Bronchial lymph node (tissue), 1 donor: Measurements from ENCODE around the genes C5AR1 and CRX.

- PRO-cap = bidirectional peak, plus-strand start at chr19:46739479, minus-strand start at chr19:46739319
These were observed 6.5 kb upstream of the FKRP start for GRCh38 chr19:46739063-46739964.

DNA sequence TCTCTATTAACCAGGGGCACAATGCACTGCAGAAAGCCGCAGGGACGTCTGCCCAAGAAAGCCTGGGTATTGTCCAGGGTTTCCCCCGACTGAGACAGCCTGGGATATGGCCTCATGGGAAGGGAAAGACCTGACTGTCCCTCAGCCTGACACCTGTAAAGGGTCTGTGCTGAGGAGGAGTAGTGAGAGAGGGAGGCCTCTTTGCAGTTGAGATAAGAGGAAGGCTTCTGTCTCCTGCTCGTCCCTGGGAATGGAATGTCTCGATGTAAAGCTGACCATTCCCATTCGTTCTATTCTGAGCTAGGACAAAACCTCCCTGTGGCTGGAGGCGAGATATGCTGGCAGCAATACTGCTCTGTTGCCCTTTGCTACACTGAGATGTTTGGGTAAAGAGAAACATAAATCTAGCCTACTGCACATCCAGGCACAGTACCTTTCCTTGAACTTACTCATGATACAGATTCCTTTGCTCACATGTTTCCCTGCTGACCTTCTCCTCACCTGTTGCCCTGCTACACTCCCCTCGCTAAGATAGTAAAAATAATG is 19.7 kb downstream of the SLC1A5 start:
- PRO-cap = no peak

DNA sequence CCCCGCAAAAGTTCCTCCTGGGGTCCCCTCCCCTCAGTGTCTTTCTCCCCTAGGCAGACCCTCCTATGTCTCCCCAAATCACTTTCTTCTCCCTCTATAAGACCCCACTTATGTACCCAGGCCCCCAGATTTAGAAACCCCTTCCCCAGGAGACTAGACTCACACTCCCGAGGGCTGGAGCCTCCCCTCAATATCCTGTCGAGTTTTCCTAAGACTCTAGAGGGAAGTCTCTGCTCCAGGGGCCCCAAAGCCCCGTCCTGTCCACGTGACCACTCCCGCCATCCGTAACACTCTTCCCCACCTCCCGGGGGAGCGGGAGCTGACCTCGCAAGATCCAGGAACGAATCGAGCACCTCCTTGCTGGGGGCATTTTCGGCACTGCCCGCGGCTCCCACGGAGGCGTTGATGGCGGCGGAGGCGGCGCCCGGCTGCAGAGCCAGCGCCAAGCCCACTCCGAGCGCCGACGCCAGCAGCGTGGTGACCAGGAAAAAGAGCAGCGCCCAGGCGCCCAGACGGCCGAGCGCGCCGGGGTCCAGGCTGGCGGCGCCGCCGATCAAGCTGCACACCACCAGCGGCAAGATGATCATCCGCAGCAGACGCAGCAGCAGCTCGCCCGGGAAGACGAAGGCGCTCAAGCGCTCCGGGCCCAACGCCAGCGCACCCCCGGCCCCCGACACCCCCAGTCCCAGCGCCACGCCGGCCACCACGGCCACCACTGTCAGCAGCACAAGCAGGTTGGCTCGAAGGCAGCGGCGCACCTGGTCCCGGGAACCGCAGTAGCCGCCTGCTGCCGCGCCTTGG is 1.1 kb downstream of the SLC1A5 start:
- PRO-cap = bidirectional peak, plus-strand start at position 322 of the sequence, minus-strand start at position 197 of the sequence

GRCh38 chr19:46943687-46943964 is 76.0 kb upstream of the NPAS1 start:
- PRO-cap = no peak

DNA sequence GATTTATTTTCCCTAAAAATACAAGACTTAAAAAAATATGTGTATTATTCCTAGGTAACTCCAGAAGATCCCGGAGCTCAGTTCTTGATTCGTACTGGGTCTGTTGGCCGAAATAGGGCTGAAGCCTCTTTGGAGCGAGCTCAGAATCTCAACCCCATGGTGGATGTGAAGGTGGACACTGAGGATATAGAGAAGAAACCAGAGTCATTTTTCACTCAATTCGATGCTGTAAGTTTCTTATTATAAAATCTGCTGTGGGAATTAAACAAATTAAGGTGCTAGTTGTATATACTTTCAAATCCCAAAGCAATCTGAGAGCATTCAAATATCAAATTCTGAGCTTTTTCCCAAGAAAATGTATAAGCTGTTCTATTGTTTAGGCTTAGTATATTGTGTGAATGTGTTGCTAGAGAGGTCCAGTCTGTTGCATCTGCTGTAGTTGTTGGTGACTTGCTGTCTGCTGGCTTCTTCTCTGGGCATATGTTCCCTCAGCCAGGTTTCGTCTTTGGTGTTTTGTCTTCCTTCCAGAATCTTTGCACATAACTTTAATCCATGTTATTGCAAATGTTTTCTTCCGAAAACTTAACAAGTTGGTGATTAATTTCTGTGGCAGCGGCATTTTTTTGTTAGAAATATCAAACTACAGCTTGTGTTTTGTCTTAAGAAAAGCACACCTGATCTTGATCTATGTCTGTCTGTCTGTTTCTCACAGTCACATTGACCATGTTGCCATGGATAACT is 19.7 kb downstream of the SAE1 start:
- PRO-cap = no peak

DNA sequence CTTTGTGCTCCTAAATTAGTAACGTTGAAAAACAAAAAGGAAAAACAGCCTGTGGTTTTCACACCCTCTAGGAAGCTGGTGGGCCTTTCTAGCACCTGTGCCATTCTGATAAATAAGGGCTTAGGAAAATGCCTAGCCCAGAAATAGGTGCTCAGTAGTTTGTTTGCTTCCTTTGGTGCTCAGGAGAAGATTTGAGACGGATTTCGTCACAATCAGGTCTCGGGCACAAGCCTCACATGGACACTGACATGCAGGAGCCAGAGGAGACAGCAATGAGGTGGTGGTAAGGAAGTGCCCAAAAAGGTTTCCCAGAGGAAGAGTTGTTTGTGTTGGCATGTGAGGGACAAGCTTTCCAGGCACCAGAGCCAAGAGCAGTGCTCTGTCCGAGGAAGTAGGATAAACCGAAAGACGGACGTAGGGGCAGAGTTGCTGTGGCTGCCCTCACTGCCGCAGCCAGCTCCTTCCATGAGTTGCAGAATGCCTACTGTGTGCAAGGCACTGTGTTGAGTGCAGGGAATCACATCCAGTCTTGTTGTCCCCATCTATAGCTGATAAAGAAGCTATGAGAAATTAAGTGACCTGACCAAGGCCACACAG is 27.7 kb downstream of the SAE1 start:
- PRO-cap = bidirectional peak, plus-strand start at position 108 of the sequence, minus-strand start outside the sequence; unidirectional peak, plus-strand start at position 423 of the sequence

DNA sequence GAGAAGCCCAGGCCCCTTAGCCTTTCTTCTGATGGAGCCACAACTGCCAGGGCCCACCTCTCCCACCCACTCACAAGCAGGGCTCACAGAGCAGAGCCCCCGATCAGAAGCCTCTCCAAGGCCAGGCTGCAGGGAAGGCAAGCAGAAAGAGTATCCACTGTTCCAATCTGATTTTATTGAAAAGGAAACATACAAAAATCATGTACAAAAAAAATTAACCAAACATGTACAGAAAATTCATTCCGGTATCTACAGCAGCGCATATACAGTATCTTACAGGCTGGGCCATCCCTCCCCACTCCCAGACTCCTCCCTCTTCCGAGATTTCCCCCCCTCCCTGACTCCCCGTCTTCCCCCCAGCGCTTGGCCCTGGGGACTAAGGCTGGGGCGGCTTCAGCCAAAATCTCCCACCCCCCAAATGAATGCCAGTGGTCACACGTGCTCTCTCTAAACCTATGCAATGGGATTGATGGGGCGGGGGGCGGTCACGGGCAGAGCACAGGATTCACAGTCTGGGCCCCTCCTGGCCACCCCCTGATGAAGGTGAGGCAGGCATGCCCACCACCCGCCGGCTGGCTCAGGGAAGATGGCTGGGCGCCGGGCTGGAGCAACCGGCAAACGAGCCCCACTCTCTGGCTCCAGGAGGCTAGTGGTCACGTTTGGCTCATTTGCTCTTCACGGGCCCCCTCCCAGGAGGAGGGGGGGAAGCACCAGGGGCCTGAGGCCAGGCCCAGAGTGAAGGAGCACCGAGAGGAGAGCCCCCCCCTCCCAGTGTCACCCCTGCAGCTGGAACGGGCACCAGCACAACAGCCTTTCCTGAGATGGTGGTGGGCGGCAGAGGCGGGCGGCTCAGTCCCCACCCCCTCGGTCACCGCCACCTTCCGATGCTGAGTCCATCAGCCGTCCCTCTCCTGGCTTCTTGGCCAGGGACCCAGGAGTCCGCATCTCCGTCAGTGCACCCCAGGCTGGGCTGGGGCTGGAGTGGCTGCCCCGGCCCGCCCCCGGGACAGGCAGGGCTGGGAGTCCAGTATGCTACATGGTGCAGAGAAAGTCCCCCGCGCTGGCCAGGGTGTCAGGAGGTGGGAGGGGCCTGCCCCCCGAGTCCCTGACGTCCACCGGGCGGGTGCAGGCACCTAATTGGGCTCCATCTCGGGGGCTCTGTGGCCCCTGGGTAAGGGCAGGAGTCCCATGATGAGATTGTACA is 9.9 kb downstream of the BBC3 start:
- PRO-cap = no peak

- PRO-cap = no peak
These were observed 2.6 kb upstream of the INAFM1 start for GRCh38 chr19:47271990-47272635.

- PRO-cap = no peak
These were observed 2.1 kb upstream of the INAFM1 start for GRCh38 chr19:47272636-47272923.

DNA sequence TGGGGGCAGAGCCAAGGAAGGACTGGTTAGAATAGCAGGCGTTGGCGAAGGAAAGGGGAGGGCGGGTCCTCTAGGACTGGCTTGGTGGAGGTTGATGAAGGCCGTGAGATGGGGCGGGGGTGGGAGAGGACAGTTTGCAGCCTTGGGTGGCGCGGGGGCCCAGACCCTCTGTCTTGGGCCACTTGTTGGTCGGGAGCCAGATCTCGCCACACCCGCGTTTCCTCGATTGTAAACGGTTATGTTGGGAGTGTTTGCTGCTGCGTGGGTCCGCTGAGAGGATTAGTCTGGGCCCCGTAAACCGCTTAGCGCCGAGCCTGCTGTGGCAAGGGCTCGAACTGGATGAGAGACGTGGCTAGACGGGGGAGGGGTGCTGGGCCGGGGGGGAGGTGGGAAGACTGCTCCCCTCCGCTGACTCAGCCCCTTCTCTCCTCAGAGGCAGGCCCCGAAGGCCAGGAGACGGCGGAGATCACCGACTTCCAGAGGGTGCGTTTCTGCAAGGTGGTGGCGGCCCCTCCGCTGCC is 1.7 kb upstream of the INAFM1 start:
- PRO-cap = no peak

DNA sequence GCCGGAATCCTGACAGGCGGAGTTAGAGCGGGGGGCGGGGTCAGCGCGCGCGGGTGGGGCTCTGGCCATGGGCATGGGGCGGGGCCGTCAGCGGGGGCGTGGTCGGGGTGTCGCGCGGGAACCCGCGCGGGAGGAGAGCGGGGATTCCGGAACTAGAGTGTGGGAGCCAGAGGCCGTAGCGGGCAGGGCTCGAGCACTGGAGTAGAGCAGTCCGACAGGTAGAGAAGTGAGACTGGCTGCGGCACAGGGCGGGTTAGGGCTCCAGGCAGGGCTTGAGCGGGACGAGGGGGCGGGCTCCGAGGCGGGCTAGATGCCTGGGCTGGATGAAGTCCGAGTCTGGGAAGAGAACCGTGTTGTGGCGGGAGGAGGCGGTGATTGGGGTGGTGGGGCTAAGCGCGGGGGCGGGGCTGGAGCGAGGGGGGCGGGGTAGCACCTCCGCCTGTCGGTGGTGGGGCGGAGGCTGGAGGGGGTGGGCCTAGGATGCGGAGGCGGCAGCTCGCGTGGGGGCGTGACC is 347 bp upstream of the INAFM1 start:
- PRO-cap = bidirectional peak, plus-strand start at position 155 of the sequence, minus-strand start outside the sequence; bidirectional peak, plus-strand start at position 280 of the sequence, minus-strand start at position 228 of the sequence; bidirectional peak, plus-strand start outside the sequence, minus-strand start at position 350 of the sequence

GRCh38 chr19:47296303-47296578 is 13.4 kb upstream of the C5AR1 start:
- PRO-cap = no peak

GRCh38 chr19:47309542-47310490 is at the start of gene C5AR1:
C5AR1 (plus strand) TSS chr19:47309861.
- PRO-cap = bidirectional peak, plus-strand start at chr19:47309860, minus-strand start at chr19:47309689

GRCh38 chr19:47313925-47314452 is 4.3 kb downstream of the C5AR1 start:
- PRO-cap = unidirectional peak, minus-strand start at chr19:47314021

DNA sequence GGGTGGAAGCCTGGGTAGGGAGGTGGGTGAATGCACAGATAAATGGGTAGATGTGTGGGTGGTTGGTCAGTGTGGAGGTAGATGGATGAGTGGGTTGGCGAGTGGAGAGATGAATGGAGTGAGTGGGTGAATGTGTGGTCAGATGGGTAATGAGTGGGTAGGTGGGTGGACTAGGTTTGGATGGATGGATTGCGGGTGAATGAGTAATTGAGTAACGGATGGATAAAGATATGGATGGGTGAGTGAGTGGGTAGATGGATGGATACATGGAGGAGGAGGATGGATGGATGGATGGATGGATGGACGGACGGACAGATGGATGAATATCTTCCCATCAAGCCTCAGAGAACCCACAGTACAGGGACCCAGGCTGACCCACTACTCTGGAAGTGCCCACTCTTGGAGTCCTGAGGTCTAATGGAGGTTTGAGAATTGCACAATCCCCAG is 13.3 kb downstream of the MEIS3 start:
- PRO-cap = no peak

- PRO-cap = no peak
These were observed 12.2 kb downstream of the NAPA start for GRCh38 chr19:47502715-47502986.

GRCh38 chr19:47600043-47600509 is 8.9 kb upstream of the BICRA start:
- PRO-cap = bidirectional peak, plus-strand start at chr19:47600630, minus-strand start at chr19:47600326

- PRO-cap = no peak
These were observed 14.5 kb downstream of the BICRA start for GRCh38 chr19:47623320-47623904.

- PRO-cap = no peak
These were observed 9.1 kb downstream of the NOP53 start for GRCh38 chr19:47754340-47754953.

DNA sequence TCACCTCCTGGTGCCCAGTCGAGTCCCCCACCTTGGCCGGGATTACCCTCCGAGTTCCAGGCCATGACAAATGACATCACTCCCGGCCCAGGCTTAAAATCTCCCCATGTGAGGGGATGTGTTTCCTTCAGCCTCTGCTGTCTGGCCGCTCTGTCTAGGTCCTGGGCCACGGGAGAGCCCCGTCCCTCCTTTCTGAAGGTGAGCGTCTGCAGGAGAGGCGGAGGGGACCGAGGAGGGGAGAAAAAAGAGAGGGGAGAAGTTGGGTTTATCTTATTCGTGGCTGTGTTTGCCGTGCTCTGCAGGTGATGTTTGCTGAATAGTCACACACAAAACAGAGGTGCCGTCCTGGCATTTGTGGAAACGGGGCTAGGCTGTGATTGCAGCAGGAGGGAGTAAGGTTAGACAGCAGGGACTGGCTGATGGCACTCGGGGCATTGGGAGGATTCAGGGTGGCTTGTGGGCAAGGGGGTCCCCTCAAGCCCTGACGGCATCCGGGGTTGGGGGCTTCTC is at the start of gene CRX:
Gene CRX (plus strand): TSS at position 125 of the 510 bp plus-strand sequence.
- PRO-cap = no peak